Amniotic epithelial cell (primary cell): ENCODE measurements around the genes FAM136A, ANKRD53 and TEX261.

GRCh38 chr2:69918724-69919017, 3.8 kb downstream of the MXD1 start:
- RRBS, result no CpG with 5 or more reads among the region's 2 CpGs

- RRBS, result no CpG with 5 or more reads among the region's 3 CpGs
These were observed 12.1 kb downstream of the MXD1 start for GRCh38 chr2:69926883-69927473.

DNA sequence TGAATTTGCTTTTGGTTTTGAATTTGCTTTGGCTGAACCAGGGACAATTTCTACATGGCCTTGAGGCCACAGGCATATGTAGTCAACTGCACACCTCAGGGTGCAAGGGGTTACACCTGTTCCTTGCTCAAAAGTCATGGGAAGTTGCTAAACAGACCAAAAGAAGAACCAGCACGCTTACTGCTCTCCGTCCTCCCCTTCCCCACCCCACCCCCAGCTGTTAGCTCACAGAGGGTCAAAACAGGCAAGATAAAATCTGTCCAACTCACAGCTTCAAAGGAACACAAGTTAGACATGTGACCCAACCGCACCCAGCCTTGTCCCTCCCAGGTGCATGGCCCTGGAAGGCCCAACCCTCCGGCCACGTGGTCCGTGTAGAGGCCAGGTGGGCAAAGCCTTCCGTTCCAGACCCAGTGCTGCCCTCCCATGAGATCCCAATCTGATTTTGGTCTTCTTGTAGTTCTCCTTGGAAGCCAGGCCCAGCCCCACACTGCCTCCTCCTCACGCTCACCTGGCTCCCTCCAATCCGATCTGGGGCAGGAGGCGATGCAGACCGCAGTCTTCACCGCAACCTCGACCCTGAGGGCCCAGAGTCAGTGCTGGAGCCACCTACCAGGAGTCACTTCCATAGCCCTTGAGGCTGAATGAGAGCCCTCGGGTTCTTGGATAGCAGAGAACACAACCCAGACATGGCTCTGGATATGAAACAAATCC, 14.5 kb upstream of the ASPRV1 start:
- RRBS, result no CpG with 5 or more reads among the region's 14 CpGs

- RRBS, result no CpG with 5 or more reads among the region's 5 CpGs
These were observed 43.8 kb upstream of the PCBP1 start for GRCh38 chr2:70043378-70044023.

DNA sequence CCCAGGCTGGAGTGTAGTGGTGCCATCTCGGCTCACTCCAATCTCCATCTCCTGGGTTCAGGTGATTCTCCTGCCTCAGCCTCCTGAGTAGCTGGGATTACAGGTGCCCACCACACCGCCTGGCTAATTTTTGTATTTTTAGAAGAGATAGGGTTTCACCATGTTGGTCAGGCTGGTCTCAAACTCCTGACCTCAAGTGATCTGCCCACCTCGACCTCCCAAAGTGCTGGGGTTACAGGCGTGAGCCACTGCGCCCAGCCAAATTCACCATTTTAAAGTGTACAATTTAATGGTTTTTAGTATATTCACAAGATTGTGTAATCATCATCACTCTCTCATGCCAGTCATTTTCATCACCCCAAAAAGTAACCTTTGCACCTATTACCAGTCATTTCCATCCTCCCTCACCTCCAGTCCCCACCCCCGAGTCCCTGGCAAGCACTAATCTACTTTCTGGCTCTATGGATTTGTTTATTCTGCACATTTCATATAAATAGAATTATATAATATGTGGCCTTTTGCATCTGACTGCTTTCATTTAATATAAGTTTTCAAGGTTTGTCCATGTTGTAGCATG, 10.7 kb downstream of the PCBP1 start:
- RRBS, result no CpG with 5 or more reads among the region's 6 CpGs

DNA sequence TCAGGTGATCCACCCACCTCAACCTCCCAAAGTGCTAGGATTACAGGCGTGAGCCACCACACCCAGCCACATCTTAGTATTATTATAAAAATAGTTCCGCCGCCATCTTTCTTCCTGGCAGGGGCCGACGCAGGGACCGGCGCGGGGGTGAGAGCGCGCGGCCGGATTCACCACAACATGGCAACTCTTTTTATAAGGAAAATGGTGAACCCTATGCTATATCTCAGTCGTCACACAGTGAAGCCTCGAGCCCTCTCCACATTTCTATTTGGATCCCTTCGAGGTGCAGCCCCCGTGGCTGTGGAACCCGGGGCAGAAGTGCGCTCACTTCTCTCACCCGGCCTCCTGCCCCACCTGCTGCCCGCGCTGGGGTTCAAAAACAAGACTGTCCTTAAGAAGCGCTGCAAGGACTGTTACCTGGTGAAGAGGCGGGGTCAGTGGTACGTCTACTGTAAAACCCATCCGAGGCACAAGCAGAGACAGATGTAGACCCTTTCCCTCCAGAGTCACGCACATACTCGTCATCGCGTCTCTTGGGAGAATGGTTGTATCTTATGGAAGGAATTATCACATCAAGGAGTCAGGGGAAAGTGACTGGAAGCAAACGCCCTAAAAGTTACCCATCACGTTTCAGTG, 15.2 kb downstream of the PCBP1 start:
- RRBS, result no CpG with 5 or more reads among the region's 31 CpGs

DNA sequence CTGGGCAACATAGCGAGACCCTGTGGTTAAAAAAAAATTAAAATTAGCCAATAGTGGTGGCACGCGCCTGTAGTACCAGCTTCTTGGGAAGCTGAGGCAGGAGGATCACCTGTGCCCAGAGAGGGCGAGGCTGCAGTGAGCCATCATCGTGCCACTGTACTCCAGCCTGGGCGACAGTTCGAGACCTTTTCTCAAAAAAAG, 36.4 kb downstream of the PCBP1 start:
- RRBS, result no CpG with 5 or more reads among the region's 7 CpGs

GRCh38 chr2:70292634-70293608, 619 bp downstream of the SNRPG start:
- RRBS, result 2% methylated on average over 16 of the region's 39 CpGs

DNA sequence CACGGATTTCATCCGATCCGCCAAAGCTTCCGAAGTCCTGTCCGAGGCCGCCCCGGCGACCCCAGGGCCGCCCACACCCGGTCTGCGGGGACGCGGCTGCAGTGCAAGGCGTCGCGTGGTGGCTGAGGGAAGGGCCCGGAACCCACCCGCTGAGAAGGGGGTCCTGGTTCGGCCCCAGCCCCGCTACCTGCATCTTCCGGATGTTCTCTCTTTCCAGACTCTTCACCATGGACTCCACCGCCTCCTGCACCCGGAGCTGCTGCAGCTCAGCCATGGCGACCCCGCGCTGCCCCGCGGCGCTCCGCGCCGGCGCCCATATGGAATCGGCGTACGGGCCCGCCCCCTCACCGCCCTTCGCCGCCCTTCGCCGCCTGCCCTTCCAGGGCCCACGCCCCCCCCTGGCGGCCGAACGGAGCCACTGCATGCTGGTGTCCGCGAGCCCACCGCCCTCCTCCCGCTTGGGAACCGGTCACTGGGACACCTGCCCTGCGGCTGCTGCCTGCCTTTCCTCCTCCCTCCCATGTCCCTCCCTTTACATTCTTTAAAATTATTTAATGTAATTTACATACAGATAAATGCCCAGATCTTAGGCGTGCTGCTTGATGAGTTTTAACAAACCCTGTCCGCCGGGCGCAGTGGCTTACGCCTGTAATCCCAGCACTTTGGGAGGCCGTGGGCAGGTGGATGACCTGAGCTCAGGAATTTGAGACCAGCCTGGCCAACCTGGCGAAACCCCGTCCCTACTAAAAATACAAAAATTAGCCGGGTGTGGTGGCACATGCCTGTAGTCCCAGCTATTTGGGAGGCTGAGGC, at the start of gene FAM136A:
FAM136A (minus strand) TSS at position 330 of the 813 bp plus-strand sequence.
- RRBS, result 2% methylated on average over 23 of the region's 61 CpGs

GRCh38 chr2:70381745-70382281, 79.9 kb upstream of the FAM136A start:
- RRBS, result no CpG with 5 or more reads among the region's 7 CpGs

- RRBS, result no CpG with 5 or more reads among the region's 1 CpG
These were observed 79.3 kb downstream of the TGFA start for GRCh38 chr2:70474299-70474796.

- RRBS, result no CpG with 5 or more reads among the region's 7 CpGs
These were observed 94.9 kb downstream of the ADD2 start for GRCh38 chr2:70673177-70673459.

DNA sequence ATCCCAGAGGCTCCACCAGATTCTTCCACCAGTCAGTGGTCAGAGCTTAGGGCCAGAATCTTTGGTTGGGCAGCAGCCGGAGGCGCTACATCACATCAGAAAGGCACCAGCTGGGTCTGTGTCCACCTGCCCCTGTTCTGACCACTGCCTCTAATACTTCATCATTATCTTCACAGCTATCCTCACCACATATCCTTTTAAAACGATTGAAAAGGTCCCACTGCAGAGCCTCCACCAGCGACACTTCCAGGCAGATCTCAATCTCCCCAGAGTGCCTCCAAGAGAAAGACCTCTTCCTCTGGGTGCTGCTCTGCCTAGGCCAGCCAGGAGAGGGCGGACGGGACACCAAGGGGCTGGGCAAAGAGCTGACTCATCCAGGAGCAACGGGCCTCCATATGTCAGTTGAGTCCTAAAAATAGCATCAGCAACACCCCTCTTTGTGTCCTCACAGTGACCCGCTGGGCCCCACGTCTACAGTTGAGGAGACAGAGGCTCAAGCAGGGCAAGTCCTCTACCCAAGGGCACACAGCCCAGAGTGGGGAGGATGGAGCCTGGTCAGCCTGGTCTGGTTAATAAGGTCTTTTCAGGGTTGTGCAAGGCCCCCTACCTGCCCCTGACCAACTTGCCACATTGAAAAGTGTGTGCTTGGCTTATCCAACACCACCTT, 81.2 kb downstream of the ADD2 start:
- RRBS, result 61% methylated on average over 1 of the region's 9 CpGs

DNA sequence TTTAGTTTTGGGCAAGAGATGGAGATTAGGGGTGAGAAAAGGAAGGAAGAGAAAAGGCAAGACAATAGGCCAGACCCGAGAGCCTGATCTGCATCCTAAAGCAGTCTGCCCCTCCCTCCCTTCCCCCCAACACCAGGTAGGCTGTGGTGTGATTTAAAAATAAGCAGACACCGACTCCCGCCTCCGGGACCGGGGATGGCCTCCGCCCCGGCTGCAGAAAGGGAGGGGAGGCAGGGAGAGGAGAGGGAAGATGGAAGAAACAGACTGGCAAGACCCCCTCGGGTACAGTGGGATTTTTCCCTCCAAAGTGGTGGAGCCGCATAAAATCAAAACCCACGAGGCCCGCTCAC, 1.0 kb downstream of the ADD2 start:
- RRBS, result no CpG with 5 or more reads among the region's 11 CpGs

- RRBS, result 4% methylated on average over 24 of the region's 84 CpGs
These were observed at the start of gene ANKRD53 for GRCh38 chr2:70978207-70979360. ANKRD53 (plus strand) TSS chr2:70978630.

DNA sequence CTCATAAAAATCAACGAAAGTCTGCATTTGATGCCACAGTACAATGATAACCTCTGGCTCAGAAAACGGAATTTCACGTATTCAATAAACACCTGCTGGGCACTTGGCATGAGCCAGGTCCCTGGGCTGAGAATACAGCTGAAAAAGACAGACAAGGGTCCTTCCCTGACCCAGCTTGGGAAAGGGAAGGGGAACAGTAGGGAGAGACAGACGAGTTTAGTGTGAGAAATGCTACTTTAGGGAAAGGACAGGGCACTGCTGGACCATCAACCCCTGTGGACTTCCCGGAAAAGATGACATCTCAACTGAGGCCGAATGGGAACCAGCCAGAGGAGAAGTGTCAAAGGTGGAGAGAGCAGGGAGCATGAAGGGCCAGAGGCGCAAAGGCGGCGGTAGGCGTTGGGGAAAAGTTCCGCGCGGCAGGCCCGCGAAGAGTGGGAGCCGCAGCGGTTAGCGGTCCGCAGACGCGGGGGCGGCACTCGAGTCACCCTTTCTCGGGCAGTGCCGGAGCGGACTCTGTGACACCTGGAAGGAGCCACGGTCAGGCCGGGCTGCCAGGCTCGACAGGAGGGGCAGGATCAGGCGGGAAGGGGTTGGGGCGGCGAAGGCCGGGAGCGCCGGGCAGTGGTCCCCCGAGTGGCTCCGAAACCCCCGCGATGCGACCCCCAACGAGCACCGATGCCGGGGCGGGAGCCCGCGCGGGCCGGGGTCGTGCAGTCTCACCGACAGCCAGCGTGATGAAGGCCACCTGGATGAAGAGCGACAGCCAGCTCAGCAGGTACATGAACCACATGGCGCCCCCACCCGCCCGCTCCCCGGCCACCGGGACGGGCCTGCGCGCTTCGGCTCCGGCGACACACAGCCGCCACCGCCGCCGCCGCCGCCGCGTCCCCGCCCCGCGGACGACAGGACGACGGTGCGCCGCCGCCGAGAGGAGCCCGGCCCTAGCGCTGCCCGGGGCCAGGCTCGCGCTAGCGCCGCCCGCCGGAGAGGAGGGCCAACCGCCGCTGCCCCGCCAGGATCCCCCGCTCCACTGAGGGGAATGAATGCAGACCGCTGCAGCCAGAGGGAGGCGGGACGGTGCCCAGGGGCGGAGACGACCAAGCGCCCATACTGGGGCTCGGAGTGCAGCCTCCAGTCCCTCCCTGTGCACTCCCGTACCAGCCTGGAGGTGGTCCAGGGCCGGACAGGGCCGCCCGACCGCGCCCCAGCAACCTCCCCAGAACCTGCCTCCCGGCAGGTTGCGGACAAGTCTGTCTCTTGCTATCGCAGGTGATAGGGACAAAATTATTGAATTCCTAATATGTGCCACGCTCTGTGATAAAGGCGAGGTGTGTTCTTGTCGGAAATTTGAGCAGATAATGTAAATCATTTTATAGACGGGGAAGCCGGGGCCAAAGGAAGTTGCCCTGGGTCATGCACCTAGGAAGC, at the start of gene TEX261:
TEX261 (minus strand) TSS at position 909 of the 1,431 bp plus-strand sequence.
- RRBS, result 1% methylated on average over 37 of the region's 115 CpGs

GRCh38 chr2:71277413-71278292, 50.8 kb upstream of the PAIP2B start:
- RRBS, result 6% methylated on average over 7 of the region's 21 CpGs

DNA sequence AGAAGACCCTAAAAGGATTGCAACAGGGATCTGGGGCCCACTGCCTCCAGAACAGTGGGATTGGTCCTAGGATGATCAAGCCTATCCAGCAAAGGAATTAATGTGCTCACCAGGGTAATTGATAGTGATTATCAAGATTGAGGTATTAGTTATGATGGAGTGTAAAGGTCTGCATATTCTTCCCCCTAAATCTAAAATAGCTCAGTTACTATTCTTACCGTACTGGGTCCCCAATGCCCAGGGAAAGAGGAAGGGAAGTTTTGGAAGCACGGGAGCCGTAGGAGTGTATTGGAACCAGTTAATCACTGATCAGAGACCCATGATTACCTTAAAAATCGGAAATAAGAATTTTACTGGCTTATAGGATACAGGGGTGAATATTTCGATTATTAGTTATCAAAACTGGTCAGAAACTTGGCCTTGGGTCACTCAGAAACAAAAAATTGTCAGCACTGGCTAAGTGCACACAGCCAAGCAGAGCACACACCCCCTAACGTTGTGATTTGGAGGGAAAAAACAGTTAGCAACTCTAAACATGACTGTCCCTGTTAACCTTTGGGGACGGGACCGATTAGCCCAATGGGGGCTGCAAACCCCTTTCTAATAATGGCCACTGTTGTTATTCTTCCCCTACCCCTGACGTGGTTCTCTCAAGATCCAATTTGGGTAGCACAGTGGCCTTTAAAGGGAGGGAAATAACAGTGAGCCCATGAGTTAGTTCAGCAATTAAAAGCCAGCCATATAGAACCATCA, 58.9 kb downstream of the ZNF638 start:
- RRBS, result no CpG with 5 or more reads among the region's 9 CpGs

- RRBS, result no CpG with 5 or more reads among the region's 3 CpGs
These were observed 22.6 kb upstream of the DYSF start for GRCh38 chr2:71443749-71444400.

DNA sequence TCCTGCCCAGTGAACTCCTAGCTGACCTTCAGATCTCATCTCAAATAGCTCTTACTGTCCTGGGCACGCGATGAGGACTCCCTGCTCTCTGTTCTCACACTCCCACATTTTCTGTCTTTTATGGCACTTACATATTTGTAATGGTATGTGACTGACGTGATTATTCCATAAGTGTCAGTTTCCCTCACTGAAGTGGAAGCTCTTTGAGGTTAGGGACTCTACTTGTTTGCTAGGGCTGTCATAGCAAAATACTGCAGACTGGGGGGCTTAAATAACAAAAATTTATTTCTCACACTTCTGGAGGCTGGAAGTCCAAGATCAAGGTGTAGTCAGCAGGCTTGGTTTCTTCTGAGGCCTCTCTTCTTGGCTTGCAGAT, 14.7 kb upstream of the DYSF start:
- RRBS, result no CpG with 5 or more reads among the region's 3 CpGs